ENCODE measurements around the genes TMSB15A, ARMCX5, TCEAL8, BEX3 and TCEAL3.

DNA sequence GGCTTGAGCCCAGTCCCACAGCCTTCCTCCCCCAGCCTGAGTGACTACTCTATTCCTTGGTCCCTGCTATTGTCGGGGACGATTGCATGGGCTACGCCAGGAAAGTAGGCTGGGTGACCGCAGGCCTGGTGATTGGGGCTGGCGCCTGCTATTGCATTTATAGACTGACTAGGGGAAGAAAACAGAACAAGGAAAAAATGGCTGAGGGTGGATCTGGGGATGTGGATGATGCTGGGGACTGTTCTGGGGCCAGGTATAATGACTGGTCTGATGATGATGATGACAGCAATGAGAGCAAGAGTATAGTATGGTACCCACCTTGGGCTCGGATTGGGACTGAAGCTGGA lies 1.9 kb downstream of the ARMCX3 start:
- PRO-cap, 10 experiments = no peak in any of the 10 experiments

GRCh38 chrX:102516210-102517156 lies at the start of gene TMSB15A:
TSS of gene TMSB15A (minus strand) at chrX:102516739.
- PRO-cap, 10 experiments = peak in 2 of 10 experiments; most common minus-strand start chrX:102516733 (in 2)

DNA sequence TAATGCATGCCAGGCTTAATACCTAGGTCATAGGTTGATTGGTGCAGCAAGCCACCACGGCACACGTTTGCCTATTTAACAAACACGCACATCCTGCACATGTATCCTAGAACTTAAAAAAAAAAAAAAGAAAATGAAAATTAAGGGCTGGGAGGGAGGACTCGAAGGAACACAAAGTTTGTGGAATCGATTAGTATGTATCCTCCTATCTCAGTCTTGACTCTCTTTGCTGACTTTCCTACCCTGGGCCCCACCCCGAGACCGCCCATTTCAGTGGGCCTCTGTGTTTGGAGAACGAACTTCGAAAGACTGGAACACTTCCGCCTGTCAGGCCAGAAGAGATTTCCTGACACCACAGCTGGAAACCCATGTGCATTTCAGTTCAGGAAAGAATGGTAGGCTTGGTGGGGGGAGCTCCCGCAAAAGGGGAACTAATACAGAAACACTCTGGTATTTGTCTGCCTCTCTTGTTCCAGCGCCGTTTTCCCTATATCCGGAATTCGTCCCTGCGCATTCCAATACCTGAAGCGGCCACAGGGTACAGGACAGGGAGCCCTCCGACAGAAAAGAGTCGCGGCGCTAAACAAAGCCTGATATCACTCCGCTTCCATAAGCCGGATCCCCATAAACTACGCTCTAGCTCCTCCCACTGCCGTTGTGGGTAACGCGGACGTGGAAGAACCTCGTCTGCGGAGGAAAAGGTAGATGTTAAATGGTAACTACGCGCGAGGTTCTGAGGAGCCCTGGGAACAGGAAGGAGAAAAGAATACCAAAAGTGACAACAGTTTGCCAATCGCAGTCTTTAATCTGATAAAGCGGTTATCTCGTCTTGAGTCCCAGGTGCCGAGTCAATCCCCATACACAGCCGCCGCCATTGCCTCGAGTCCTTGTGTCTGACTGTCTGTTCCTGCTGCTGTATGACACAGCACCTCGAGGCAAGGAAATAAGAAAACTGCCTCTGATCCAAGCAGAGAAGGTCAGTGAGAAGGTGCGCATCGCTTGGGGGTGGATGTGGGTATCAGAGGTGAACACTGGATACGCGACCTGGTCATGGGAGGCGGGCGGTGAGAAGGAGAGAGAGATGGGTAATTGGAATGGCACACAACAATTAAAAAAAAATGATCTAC lies at the start of gene ARMCX5:
Gene ARMCX5 (plus strand): TSS at position 644 of the 1,127 bp plus-strand sequence.
- PRO-cap, 10 experiments = peak in 10 of 10 experiments; most common plus-strand start position 655 of the sequence (in 10); most common minus-strand start position 520 of the sequence (in 4)

DNA sequence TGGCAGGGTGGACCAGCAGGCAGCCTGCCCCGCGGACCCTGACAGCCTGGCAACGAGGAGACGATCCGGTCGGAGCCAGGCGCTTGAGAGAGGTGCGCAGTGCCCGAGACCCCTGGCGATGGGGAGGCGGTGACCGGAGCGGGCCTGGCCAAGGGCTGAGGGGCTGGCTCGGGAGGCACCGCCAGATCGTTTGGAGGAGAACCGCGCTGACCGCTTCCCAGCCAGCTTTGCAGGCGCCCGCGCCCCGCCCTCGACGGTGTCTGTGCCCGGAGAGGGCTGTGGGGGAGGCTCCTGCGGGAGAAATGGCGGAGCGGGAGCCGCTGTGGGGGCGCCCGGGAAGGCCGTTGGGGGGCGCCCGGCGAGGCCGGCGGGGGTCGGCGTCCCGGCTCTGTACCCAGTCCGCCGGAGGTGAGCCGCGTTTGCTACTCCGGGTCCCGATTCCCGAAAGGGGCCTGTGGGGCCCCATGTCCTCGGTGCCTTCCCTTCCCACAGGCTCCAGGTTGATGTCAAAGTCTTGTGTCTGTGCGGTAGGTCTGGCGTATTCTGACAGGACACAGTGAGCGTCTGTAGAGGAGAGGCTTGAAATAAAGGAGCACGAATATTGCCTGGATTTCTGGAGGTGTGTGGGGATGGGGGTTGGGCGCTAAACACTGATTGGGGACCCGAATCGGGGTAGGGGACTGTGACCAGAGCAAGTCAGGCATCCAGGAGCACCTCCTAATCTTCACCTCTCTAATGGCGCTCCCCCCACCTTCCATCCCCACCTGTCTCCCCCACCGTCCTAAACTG lies 545 bp downstream of the GPRASP2 start:
- PRO-cap, 10 experiments = peak in 7 of 10 experiments; most common plus-strand start position 259 of the sequence (in 4); most common minus-strand start position 229 of the sequence (in 7)

GRCh38 chrX:103254907-103255451 lies at the start of gene TCEAL8:
TSS of gene TCEAL8 (minus strand) at chrX:103255155.
- PRO-cap, 10 experiments = peak in 10 of 10 experiments; most common plus-strand start chrX:103255231 (in 2); most common minus-strand start chrX:103255177 (in 8)

DNA sequence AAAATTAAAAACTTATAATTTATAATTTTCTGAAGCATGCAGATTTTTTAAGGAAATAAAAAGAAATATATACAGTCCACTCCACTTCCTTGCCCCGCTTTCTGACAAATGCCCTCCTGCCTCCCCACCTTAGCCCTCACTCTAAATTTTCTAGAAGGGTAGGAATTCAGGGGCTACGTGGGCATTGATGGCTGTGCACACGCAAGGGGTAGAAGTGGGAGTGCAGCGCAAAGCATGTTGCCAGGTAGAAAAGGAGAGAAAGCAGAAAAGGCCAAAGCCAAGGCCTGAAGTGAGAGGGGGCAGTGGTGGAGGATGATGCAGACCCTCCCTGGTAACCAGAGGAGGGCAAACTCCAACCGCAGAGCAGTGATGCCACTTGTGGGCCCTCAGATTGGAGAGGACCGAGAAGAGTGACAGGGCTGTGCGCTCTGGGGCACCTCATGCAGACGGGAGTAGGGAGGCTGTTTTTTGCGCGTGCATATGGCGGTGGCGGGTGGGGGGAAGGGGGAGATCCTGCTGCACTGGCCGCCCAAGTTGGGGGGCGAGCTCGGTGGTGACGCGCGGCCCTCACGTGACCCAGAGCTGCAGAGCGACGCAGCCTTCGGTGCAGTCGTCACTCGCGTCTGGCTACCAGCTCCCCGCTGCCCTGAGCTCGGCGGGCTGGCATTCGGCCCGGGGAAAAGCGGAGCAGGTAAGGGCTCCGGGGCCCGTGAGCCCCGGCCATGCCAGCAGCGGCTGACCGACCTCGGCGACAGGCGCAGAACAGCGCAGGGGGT lies at the start of gene BEX3:
Gene BEX3 (plus strand): TSS at position 616 of the 776 bp plus-strand sequence.
- PRO-cap, 10 experiments = peak in 10 of 10 experiments; most common plus-strand start position 616 of the sequence (in 9); most common minus-strand start position 625 of the sequence (in 4)

DNA sequence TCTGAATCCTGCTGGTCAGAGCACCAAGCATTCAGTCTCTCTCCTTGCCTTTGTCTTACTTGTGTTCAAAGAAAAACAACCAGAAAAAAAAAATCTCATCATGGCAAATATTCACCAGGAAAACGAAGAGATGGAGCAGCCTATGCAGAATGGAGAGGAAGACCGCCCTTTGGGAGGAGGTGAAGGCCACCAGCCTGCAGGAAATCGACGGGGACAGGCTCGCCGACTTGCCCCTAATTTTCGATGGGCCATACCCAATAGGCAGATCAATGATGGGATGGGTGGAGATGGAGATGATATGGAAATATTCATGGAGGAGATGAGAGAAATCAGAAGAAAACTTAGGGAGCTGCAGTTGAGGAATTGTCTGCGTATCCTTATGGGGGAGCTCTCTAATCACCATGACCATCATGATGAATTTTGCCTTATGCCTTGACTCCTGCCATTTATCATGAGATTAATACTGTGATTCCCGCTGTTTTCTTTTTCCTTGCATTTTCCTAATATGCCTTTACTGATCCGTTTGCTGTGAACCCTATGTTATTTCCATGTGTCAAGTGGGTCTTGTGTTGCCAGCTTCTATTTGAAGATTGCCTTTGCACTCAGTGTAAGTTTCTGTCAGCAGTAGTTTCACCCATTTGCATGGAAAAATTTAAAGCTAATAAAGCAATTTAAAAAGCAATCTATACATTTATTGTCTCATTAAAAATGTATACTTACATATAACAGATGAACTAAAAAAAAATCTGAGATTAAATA lies 1.2 kb downstream of the BEX3 start:
- PRO-cap, 10 experiments = no peak in any of the 10 experiments

DNA sequence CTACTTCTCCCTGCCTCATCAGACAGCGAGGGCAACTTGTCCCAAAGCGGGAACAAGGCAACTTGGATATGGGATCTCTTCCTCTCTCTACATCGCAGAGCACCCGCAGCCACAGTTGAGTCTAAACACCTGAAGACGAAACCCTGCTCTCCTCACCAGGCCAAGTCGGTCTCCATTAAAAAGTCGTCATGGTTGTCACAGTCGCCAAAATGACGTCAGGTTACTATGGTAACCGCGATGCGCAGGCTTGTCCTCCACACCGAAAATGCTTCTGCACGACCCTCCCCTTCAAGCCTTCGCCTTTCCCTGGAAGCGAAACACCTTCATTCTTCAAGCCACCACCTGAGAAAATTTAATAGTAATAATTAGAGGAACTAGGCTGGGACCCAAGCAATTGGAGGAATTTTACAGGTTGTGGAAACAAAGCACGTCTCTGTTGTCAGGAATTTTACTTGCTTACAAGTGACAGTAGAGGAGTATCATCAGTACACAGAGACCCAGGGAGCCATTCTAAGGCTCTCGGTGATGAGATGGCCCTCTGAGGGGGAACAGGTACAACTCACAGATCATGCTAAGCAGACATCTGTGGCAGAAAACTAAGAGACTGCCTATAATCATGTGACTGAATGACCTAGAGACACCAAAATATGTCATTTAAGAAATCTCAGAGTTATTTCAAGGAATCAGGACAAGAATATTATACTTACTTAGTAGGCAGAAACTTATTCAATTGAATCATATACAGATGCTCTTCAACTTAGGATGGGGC lies 30.4 kb upstream of the TCEAL4 start:
- PRO-cap, 10 experiments = peak in 1 of 10 experiments; most common minus-strand start position 177 of the sequence (in 1)

DNA sequence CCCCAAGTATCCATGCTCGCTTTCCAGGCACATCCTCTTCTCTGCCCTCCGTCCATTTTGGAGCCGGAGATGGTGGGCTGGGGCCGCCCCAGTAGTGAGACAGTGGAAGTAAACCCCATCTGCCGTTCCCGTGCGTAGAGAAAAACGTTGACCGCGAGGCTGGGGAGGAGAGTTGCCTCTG lies 407 bp downstream of the TCEAL4 start:
- PRO-cap, 10 experiments = peak in 1 of 10 experiments; most common minus-strand start position 43 of the sequence (in 1)

DNA sequence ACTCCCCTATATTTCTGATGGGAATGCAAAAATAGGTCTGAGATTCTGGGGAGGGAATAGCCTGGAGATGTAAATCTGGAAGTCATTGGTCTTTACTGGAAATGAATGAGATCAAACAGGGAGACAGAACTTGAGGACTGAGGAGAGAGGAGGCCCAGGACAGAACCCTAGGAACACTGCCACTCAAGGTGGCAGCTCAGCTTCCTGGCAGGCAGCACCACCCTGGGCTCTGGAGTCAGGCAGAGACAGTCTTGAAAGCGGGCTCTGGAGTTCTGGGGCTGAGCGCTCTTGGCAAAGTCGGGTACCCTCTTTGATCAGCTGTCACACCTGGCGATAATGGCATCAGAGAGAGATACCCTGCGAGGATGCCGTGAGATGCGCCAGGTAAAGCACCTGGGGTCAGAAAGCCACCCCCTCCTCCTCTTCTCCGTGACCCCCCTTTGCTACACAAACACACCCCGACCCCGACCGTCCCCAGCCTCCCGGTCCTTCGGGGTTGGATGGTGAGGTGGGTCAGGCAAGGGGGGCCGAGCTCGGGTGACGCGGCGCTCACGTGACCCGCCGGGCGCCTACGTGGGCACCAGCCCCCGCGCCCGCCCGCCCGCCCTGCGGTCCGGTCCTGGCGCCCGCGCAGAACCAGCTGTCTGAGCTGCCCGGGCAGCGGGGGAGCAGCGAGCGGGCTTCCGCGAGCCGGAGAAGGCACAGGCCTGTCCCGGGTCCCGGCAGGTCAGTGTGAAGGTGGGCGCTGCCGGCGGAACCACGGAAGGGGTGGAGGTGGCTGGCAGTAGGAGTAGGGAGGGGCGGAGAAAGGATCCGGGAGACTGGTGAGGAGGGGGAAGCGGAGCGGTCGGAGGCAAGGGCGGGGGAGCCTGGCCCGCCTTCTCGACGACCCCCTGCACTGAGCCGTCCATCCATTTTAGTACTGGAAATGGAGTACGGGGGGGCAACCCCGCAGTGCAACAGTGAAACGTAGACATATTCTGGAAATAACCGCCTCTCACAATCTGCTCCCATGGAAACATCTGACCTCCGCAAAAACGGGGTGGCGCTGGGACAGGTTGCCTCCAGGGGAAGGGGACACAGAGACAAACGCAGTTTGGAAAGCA lies at the start of gene TCEAL3:
Gene TCEAL3 (plus strand): TSS at position 631 of the 1,106 bp plus-strand sequence.
- PRO-cap, 10 experiments = peak in 10 of 10 experiments; most common plus-strand start position 818 of the sequence (in 4); most common minus-strand start position 492 of the sequence (in 8)

GRCh38 chrX:103664274-103664808 lies 22.2 kb downstream of the MORF4L2 start:
- PRO-cap, 10 experiments = no peak in any of the 10 experiments

GRCh38 chrX:103675789-103676598 lies 10.5 kb downstream of the MORF4L2 start:
- PRO-cap, 10 experiments = no peak in any of the 10 experiments

DNA sequence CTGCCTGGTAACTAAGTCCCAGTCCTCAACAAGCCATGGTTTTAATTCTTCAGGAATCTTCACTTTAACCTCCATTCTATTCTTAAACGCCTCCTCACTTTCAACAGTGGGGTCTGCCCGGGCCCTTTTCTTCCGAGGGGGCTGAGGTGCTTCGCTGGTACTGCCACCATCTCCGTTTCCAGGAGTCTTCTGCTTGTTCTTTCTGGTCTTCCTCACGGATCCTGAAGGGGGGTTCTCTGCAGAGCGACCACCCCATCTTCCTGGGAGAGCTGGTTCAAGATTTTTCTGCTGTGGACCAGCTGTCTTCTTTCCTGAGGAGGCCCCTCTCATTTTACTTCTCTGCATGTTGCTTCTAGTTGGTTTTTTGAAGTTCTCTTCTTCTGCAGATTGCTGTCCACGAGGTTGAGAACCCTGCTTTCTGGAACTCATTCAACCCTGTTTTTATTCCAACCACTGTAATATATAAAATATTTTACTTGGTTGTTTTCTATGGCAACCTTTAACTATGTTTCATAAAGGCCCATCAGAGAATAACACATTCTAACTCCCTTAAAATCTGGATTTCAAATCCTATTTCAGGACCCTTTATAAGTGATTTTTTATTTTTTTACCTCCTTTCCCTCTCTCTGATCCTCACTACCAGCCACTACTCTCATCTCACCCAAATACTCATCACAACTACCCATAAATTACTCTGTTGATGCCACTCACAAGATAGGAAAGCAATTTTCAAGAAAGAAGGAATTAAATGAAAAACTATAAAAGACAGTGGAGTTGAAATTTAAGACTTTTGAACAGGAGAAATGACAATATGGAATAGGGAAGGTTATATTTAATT lies 9.7 kb downstream of the MORF4L2 start:
- PRO-cap, 10 experiments = no peak in any of the 10 experiments

GRCh38 chrX:103681395-103682561 lies 4.7 kb downstream of the MORF4L2 start:
- PRO-cap, 10 experiments = peak in 1 of 10 experiments; most common plus-strand start chrX:103681587 (in 1)

GRCh38 chrX:103687656-103688631 lies 1.4 kb upstream of the MORF4L2 start:
- PRO-cap, 10 experiments = peak in 10 of 10 experiments; most common plus-strand start chrX:103688459 (in 1); most common minus-strand start chrX:103688006 (in 5)

- PRO-cap, 10 experiments = no peak in any of the 10 experiments
Observed at GRCh38 chrX:103688975-103689335, 2.5 kb upstream of the MORF4L2 start.

DNA sequence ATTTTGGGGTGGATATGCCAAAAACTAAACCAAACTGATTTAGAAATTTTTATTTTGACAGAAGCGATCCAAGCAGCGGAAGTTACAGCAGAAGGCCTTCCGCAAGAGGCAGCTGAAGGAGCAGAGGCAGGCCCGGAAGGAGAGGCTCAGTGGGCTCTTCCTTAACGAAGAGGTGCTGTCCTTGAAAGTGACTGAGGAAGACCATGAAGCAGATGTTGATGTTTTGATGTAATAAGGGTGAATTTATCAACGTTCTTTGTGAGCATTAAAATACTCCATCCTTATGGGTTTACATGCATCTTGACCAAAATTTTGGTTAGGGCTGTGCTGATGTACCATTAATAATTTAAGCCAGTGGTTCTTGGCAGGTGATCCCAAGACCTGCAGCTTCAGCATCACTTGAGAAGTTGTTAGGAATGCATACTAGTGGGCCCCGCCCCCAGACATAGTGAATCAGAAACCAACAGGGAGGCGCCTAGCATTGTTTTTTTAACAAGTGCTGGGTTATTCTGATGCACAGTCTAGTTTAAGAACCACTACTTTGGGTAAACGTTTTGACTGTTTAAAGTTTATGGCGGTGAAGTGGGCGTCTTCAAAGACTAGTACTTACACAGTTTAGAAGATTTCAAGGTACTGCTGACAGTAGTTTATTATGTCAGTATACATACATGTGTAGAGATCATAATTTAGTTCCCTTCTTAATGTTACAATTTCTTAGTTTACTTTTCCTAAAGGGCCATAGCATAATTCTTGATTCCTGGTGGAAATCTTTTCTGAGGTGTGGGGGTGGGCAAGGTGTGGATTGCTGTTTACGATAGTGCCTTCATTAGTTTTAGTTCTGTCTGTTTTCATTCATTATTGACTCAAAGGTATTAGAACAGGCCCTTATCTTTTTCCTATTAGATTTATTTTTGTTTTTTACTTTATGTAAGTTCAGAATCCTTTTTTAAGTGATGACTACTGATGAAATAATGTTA lies 23.6 kb downstream of the FAM199X start:
- PRO-cap, 10 experiments = no peak in any of the 10 experiments

GRCh38 chrX:105449827-105450147 lies 229.3 kb upstream of the TEX13A start:
- PRO-cap, 10 experiments = peak in 3 of 10 experiments; most common plus-strand start chrX:105449926 (in 3)

GRCh38 chrX:105822921-105823441 lies 642 bp downstream of the NRK start:
- PRO-cap, 10 experiments = no peak in any of the 10 experiments

- PRO-cap, 10 experiments = no peak in any of the 10 experiments
Observed at GRCh38 chrX:106954761-106955184, 34.6 kb downstream of the CLDN2 start.